Myometrial cell (primary cell): ENCODE data around the gene IL6ST.

GRCh38 chr5:54570920-54571491 lies 53.4 kb downstream of the SNX18 start:
- RAMPAGE, long total RNA, result no peak

- RAMPAGE, long total RNA, result no peak
Observed at GRCh38 chr5:54670910-54671752, 153.6 kb downstream of the SNX18 start.

GRCh38 chr5:54737688-54738590 lies 220.4 kb downstream of the SNX18 start:
- RAMPAGE, long total RNA, result no peak

- RAMPAGE, long total RNA, result no peak
Observed at GRCh38 chr5:54807375-54807745, 178.0 kb downstream of the ESM1 start.

GRCh38 chr5:54883314-54884021 lies 101.9 kb downstream of the ESM1 start:
- RAMPAGE, long total RNA, result no peak

DNA sequence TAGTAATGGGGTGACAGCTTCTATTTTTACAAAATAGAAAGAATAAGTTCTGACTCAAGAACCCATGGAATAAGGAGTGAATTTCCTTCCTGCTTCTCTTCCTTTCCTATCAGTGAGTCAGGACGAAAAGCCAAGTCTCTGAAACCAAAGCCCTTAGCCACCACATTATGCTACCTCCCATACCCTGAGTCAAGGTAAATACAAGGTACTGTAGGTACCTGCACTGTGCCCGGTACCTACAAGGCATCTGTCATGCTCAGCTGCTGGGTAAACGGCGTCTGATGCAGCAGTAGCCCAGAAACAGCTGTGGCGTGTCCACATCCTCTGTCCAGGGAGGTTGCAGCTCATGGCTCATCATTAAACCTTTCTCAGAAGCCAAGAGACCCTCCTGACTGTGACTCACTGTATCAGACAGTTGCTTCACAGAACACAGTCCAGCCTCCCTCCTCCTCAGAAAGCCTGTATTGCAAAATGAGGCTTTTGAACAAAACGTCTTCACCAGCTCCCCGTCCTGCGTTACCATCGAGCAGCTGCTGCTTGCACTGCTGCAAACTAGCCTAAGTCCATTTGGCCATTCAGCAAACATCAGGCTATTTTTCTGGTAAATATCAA lies 84.1 kb downstream of the ESM1 start:
- RAMPAGE, long total RNA, result no peak

- RAMPAGE, long total RNA, result no peak
Observed at GRCh38 chr5:55509830-55510087, 25.0 kb downstream of the PLPP1 start.

DNA sequence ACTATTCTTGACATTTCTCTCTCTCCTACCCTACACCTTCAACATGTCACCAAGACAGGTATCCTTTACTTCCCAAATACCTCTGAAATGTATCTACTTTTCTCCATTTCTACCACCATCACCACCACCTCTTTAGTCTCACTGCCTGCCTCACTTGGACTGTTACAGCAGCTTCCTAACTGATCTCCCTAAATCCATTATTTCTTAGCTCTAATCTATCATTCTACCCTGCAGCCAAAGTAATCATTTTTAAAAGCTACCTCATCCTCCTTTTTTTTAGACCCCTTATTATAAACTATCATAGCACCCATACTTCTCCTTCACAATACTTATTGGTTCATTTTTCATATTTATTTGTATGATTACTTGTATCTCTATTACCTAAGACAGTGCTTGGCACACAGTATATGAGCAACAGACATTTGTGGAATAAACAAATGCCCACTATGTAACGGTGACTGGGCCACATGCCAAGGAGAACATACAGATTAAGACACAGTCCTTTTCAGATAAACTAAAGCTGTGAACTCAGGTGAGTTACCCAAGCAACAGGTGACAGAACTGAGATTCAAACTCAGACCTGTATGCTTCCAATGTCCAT lies 18.6 kb downstream of the PLPP1 start:
- RAMPAGE, long total RNA, result no peak

GRCh38 chr5:55535123-55535299 lies 247 bp upstream of the PLPP1 start:
- RAMPAGE, long total RNA, result no peak

DNA sequence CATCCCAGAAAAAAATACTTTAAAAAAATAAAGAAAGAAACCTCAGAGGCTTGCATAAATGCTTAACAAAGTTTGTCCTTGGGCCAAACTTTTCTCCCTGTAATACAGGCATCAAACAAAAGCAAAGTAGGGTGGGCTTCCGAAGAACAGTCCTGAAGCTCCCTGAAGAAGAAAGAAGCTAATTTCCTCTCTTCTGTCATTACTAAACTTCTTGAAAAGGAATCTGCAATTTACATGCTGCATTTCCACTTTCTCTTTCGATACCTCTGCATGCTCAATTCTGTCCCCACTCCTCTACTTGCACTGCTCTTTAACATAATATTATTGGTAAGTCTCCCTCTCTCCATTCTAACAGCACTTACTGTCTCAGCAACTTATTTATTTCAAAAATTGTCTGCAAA lies 3.8 kb upstream of the PLPP1 start:
- RAMPAGE, long total RNA, result no peak

DNA sequence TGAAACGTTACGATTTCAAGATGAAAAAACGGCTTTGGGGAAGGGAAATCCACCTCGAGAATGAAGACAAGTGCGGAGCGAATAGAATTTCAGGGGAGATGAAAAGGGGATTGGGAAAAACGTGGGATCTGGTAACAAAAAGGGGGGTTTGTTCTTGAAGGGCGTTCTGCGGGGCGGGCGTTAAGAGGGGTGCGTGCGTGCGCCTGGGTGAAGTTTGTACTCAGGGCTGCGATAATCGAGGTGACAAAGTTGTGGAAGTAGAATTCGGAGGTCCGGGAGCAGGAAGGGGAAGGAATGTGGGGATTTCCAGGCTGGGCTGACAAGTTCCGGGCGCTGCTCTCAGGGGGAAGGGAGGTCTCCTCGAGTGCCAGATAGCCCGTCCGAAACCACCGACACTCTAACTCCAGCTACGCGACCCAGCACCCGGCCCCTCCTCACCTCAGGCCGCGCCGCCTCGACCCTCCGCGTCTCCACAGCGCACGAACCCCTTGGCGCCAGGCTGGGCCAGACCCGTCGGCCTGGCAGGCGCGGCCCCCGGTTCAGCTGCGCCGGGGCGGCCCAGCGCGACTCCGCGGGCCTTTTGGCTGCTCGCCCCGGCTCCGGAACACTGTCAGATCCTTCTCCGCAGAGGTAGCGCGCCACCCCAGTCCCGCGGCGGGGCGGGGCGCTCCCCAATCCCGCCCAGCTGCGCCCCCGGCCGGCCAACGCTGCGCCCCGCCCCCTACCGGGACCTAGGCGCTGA lies at the start of gene IL6ST:
Gene IL6ST, minus strand, starts transcription at position 618 of the 742 bp plus-strand sequence.
- RAMPAGE, long total RNA, result no peak

- RAMPAGE, long total RNA, result no peak
Observed at GRCh38 chr5:56003142-56003476, 8.3 kb upstream of the IL6ST start.

- RAMPAGE, long total RNA, result no peak
Observed at GRCh38 chr5:56279996-56280362, 46.8 kb upstream of the ANKRD55 start.

- RAMPAGE, long total RNA, result no peak
Observed at GRCh38 chr5:56490871-56491421, 257.8 kb upstream of the ANKRD55 start.

GRCh38 chr5:56640971-56641448 lies 174.3 kb upstream of the MAP3K1 start:
- RAMPAGE, long total RNA, result no peak

GRCh38 chr5:56735869-56736694 lies 79.3 kb upstream of the MAP3K1 start:
- RAMPAGE, long total RNA, result no peak

DNA sequence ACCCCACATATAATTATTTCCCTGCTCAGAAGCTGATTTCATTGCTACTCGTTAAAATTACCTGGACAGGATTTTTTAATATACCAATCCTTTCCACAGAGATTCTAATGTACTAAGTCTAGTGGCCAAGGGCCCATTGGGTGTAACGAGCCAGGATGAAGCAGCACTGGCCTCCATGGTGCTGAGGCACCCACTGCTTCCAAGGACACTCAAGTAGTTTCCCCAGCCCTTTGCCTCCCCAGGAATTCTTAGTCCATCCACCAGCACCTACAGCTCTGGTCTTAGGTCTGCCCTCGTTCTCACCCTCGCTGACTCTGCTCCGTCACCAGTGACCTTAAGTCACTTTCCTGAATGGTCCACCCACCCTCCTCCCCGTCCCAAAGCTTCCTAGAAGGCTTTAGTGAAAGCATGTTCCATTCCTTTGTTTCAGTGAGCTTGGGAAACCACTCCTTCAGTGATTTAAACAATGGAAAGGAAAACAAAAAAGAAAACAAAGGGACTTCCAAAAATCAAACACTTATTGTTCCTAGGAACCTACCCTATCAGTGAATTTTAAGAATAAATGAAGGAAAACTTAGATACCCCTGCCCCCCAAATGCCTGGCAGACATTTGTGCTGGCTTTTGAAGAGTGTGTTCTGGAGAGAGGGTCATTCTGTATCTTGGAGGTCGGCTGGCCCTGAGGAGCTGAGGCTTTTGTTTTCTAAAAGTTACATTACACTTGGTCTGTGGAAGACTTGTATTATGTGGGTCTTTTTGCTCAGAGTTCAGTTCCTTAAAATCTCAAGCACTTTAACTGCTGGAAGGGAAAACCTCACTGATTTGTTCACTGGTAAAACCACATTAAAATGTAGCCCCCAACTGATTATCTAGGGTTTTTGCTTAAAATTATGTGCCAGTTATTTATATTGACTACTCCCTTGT lies 54.5 kb upstream of the MAP3K1 start:
- RAMPAGE, long total RNA, result no peak

- RAMPAGE, long total RNA, result no peak
Observed at GRCh38 chr5:56814156-56814818, 1.1 kb upstream of the MAP3K1 start.

DNA sequence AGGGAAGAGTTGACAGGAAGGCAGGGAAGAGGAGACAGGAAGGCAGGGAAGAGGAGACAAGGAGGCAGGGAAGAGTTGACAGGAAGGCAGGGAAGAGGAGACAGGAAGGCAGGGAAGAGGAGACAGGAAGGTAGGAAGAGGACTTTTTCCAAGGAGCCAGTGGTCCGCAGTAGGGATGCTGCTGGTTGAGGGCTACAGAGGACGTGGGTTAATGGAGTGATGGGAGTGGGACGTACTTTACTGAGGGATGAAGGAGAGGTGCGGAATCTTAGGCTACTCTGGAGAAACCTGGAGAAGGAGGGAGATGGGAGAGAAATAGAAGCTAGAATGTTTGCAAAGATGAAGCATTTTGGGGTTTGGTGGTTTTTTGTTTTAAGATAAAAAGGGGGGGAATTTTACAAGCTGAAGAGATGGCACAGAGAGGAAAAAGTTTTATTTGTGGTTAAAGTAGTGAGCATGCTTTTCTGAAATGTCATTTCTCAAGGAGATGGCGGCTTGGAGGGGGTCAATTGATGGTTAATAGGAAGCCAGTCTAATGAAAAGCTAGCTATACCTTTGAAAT lies 20.1 kb downstream of the MAP3K1 start:
- RAMPAGE, long total RNA, result no peak

DNA sequence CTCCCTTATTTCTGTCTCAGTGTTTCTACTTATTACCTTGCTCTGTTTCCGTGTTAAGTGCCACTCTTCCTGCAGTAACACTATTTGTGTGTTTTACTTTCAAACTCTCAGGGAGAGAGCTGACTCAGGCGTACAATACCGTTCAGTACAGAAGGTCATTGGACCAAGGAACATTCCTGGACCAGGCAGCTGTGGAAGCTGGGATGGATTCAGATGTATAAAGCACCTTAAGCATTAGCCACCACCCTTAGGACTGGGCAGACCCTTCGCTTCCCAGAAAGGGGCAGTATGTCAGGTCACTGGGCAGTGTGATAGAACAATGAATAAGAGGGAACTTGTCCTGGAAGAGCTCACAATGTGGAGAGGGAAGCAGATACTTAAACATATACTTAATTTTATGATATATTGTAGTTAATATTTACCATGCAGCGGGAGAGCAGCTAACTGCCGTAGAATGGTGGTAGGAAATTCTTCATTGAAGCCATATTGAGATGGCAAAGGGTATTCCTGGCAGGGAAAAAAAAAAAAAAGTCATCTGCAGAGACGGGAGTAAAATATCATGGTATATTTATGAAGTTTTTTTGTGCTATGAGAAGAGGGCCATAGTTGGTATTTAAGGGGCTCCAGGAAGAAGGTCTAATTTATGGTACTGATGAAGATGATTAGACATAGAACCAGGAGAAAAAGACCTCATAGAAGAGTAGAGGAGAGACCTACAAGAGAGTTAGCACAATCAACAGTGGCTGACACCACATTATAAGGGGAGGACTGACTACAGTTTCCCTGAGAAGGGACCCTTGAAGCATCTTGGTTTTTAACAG lies 36.4 kb downstream of the MAP3K1 start:
- RAMPAGE, long total RNA, result no peak